ENCODE measurements around the gene ENSG00000283536.

DNA sequence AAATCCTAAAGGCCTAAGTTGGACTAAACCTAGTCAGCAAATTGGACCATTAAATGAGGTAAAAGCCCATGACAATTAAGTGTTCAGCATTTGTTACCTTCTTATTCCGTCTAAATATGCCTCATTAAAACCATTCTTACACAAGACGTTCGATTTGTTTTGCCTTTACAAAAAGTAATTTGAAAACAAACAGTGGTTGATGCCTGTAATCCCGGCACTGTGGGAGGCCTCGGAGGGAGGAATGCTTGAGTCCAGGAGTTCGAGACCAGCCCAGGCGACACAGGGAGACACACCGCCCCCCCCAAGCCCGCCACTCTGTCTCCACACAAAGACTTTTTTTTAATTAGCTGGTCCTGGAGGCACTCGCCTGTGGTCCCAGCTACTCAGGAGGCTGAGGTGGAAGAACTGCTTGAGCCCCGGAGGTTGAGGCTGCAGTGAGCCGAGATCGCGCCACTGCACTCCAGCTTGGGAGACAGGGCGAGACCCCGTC lies 1.0 kb upstream of the EIF4B start:
- PRO-cap, 2 experiments = no peak in any of the 2 experiments

DNA sequence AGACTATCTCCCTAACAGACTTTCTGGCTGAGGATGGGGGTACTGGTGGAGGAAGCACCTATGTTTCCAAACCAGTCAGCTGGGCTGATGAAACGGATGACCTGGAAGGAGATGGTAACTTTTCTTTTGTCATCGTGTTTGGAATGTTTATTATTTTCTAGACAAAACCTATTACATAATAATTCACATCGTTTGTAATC lies 10.1 kb downstream of the EIF4B start:
- PRO-cap, 2 experiments = no peak in any of the 2 experiments

- PRO-cap, 2 experiments = no peak in any of the 2 experiments
Observed at GRCh38 chr12:53051472-53052264, 1.8 kb downstream of the TNS2 start.

GRCh38 chr12:53067073-53067944 lies 11.9 kb downstream of the SPRYD3 start:
- PRO-cap, 2 experiments = no peak in any of the 2 experiments

- PRO-cap, 2 experiments = no peak in any of the 2 experiments
Observed at GRCh38 chr12:53093900-53094441, 3.5 kb upstream of the IGFBP6 start.

DNA sequence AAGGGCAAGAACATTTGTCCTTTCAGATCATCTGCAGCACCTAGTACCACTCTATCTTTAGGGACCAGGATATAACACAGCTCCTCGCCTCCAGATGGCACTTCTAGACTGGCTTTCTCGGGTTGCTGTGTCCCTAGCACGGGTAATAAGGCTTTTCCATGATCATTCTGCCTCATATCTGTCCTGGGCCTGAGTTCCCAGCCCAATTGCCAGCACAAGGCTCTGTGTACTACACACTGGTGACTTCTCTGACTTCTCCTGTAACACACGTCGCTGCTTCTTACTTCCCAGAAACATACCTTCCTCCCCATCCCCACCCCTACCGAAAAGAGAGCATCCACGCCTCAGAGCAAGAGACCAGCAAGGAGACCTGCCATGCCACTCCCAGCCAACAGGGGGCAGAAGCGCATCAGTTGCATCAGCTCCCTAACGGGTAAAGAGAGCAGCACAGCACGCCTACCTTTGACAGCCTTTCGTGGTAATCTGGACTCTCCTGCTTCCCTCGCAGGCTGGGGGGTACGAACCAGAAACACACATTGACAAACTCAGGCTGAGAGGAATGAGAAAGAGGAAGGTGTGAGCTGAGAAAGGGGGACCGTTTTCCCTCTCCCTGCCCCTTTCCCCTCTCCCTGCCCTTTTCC lies 21.2 kb upstream of the ZNF740 start:
- PRO-cap, 2 experiments = no peak in any of the 2 experiments

- PRO-cap, 2 experiments = no peak in any of the 2 experiments
Observed at GRCh38 chr12:53171167-53172334, 9.0 kb upstream of the ZNF740 start.

GRCh38 chr12:53191109-53191504 lies 10.4 kb upstream of the CSAD start:
- PRO-cap, 2 experiments = no peak in any of the 2 experiments

DNA sequence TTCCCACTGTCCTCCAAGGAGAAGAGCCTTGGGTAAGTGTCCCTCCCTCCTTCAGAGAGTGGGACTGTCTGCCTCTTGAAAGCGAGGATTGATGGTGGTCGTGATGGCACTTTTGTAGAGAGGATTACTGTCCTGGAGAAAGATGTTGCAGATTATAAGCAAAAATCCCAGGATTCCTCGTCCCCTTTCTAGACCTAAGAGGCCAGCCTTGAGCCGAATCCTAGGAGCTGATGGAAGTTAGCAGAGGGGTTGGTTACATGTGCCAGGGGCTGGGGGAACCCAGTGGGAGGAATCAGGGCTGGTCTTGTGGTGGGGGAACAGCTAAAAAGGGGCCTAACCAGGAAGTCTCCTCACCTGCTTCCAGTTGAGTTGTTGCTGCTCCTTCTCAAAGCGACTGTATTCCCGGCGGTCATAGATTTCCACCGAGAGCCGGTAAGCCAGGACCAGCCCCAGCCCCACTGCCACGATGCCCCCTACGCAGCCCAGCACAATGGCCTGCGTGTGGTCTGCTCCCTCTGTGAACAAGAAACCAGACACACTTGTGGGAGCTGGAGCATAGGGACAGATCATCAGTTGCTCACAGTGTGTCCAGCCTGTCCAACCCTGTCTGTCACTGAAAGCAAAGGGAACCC lies 10.9 kb upstream of the CSAD start:
- PRO-cap, 2 experiments = no peak in any of the 2 experiments

- PRO-cap, 2 experiments = no peak in any of the 2 experiments
Observed at GRCh38 chr12:53218393-53219279, 11.6 kb upstream of the ITGB7 start.

DNA sequence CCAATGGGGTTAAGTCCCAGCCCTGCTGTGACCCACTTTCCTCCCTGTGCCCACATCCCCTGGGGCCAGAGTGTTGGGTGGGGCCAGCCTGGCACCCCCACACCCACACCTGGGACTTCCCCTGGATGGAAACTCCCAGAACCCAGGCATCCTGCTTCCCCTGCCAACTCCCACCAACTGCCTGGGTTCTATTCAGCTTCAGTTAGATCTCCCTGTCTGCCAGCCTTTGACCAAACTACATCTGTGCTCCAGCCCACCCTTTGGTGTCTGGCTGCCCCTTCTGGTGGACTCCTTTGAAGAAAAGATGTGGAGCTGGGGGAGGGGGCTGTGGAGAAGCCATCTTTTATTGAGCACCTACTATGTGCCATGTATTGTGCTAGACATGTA lies 4.6 kb upstream of the RARG start:
- PRO-cap, 2 experiments = no peak in any of the 2 experiments

- PRO-cap, 2 experiments = no peak in any of the 2 experiments
Observed at GRCh38 chr12:53241761-53242037, at the start of gene ENSG00000283536. TSS of gene ENSG00000283536 (plus strand) at chr12:53241900.

GRCh38 chr12:53288365-53288696 lies 7.0 kb upstream of the PFDN5 start:
- PRO-cap, 2 experiments = no peak in any of the 2 experiments

- PRO-cap, 2 experiments = no peak in any of the 2 experiments
Observed at GRCh38 chr12:53295755-53296018, 345 bp downstream of the PFDN5 start.

- PRO-cap, 2 experiments = no peak in any of the 2 experiments
Observed at GRCh38 chr12:53381897-53382604, 2.1 kb downstream of the SP1 start.

GRCh38 chr12:53412319-53412963 lies 11.2 kb upstream of the AMHR2 start:
- PRO-cap, 2 experiments = no peak in any of the 2 experiments

DNA sequence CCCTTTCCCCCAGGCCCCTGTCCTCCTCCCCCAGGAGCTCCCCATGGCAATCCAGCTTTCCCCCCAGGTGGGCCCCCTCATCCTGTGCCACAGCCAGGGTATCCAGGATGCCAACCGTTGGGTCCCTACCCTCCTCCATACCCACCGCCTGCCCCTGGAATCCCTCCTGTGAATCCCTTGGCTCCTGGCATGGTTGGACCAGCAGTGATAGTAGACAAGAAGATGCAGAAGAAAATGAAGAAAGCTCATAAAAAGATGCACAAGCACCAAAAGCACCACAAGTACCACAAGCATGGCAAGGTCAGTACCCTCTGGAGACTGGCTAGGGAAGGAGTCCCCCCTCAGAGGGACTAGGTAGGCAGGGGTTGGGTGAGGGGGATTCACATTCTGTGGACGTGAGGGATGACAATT lies 1.9 kb downstream of the PRR13 start:
- PRO-cap, 2 experiments = no peak in any of the 2 experiments

DNA sequence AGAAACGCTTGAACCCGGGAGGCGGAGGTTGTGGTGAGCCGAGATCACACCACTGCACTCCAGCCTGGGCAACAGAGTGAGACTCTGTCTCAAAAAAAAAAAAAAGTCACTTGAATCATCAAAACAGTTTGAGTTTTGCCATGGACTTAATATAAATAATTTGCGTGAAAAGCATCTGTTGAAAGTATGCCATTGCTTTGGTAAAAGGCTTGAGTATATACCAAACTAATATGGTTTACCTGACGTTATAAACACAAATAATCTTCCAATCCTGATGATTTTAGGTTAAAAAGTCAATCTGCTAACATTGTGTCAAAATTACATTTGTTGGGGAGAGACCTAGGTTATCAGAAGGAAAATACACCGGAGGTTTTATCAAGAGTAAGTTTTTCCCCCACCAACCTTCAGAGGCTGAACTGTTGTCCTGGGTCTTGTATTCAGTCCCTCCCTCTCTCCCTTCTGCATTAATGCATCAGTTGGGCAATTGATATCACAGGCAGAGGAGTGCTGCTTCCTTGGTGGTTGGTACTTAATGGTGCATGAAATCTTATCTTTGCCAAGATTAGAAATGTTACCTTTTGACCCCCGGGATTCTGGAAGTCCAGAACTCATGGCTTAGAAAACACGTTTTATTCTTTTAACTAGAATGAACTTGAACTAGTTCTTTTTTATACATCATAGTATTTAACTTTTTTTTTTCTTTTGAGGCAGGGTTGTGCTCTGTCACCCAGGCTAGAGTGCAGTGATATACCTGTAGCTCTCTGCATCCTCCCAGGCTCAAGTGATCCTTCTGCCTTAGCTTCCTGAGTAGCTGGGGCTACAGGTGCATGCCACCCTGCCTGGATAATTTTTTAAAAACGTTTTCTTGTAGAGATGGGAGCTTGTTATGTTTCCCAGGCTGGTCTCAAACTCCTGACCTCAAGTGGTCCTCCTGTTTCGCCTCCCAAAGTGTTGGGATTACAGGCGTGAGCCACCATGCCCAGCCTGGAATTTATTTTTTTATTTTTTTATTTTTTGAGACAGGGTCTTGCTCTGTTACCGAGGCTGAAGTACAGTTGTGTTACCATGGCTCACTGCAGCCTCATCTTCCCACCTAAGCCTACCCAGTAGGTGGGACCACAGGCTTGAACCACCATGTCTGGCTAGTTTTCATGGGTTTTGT lies 4.8 kb downstream of the PCBP2 start:
- PRO-cap, 2 experiments = no peak in any of the 2 experiments

DNA sequence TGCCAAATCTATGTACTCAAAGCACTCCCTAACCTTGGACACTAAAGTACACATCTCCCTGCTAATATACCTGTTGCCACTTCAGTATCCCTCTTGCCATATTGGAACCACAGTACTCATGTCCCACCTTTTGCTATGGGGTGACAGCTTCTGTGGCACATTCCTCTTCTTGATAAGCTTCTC lies 16.1 kb downstream of the MAP3K12 start:
- PRO-cap, 2 experiments = no peak in any of the 2 experiments

- PRO-cap, 2 experiments = no peak in any of the 2 experiments
Observed at GRCh38 chr12:53754062-53754523, 26.8 kb upstream of the CALCOCO1 start.